Endothelial cell of umbilical vein (primary cell): ENCODE measurements around a stretch of chr2.

GRCh38 chr2:111145606-111145909 lies 24.8 kb downstream of the BCL2L11 start:
- PRO-cap: no peak
CAGE:
- cytosol, long polyA minus RNA: no peak
- cytosol, long polyA plus RNA: no peak
- long polyA plus RNA: no peak
- nucleus, long polyA minus RNA: no peak
- nucleus, long polyA plus RNA: no peak

DNA sequence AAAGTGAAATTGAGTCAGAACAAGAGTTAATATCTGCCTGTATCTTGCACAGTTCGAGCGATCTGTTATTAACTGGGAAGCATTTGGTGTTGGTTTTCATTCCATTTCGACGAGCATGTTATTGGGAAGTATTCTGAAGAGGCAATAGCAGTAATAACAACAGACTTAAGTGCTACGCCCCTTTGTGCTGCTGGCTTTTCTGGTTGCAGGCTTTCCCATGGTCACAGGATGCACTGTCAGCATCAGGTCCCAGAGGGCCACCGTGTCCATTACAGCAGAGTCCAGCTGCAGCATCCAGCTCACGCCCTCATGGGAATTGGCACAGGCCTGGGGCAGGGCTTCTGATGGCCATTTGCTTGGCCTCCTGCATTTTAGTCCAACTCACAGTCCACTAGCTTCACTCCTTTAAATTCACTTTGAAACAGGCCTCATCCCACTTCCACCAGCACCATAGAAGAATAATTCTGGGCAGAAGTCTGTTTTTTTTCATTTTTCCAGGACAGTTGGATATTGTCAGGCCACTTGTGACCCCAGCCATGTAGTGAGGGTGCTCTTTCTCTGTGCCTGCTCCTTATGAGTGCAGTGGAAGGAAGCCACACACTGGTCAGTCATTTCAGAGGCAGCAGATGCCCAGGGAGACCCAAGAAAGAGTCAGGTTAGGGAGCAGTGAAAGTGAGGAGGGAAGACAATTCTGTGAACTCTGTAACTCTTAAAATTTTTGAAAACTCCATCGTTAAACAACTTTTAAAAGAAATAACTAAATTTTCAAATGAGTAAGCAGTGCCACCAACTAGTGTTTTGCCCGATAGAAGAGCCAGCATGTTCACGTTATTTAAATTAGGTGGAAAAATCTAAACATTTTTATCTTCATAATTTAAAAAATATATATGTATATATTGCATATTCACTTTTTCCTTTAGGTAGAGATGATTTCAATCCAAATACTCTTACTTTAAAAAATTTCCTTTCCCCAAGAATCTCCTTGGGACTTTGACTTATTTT lies 44.6 kb downstream of the BCL2L11 start:
- PRO-cap: no peak
CAGE:
- cytosol, long polyA minus RNA: start-site peak on the plus strand centred at position 470 of the sequence, 8 bp wide, 24 reads
- cytosol, long polyA plus RNA: no peak
- long polyA plus RNA: no peak
- nucleus, long polyA minus RNA: no peak
- nucleus, long polyA plus RNA: no peak

DNA sequence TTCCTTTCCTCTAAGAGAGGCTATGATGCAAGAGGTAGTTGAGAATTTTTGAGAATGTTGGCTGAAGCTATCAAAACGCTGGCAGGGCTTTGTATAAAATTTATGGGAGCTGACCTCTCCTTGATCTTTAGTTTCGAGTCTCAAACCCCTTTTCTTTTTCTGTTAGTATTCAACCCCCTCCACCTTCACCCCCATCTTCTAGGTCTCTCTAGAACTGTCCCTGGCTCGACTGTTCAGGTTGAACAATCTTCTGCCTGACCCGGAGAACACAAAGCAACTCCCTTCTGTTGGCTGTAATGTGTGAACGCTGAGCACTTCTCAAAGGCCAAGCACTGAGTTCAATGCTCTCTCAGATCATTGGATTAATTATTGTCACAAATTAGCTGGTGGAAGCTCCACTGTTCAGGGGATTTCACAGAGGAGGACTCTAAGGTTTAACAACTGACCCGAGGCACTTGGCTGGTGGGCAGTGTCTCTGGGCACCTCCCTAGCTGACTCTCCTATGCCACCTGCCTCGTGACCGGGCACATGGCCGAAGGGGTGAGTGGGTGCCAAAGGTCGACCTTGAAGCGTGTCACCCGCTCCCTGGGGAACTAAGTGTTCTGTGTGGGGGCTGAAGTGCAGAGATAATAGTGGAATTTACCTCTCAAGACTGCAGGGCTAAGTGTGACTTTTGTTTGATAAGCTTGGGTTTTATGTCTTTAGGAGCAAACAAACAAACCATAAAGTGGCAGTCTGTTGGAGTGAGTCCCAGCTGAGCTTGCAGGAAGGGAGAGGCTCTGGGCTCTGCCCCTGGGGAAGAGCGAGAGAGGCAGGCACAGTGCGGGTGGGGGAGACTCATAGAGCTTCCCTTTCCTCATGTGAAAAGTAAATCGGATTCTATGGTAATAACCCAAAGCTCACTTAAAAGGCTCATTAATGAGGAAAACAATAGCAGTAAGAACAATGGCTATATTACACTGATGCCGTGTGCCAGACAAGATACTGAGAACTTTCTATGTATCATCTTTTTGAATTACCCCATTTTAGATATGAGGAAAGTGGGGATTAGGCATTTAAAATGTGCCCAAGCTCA lies 64.8 kb downstream of the BCL2L11 start:
- PRO-cap: no peak
CAGE:
- cytosol, long polyA minus RNA: no peak
- cytosol, long polyA plus RNA: no peak
- long polyA plus RNA: no peak
- nucleus, long polyA minus RNA: no peak
- nucleus, long polyA plus RNA: no peak

GRCh38 chr2:111630754-111631036 lies 253.3 kb downstream of the ANAPC1 start:
- PRO-cap: no peak
CAGE:
- cytosol, long polyA minus RNA: no peak
- cytosol, long polyA plus RNA: no peak
- long polyA plus RNA: no peak
- nucleus, long polyA minus RNA: no peak
- nucleus, long polyA plus RNA: no peak

GRCh38 chr2:111880628-111881164 lies 3.3 kb downstream of the ANAPC1 start:
- PRO-cap: no peak
CAGE:
- cytosol, long polyA minus RNA: no peak
- cytosol, long polyA plus RNA: no peak
- long polyA plus RNA: no peak
- nucleus, long polyA minus RNA: no peak
- nucleus, long polyA plus RNA: no peak

GRCh38 chr2:112021845-112022542 lies 33.1 kb upstream of the TMEM87B start:
- PRO-cap: no peak
CAGE:
- cytosol, long polyA minus RNA: no peak
- cytosol, long polyA plus RNA: no peak
- long polyA plus RNA: no peak
- nucleus, long polyA minus RNA: no peak
- nucleus, long polyA plus RNA: no peak

- PRO-cap: no peak
CAGE:
- cytosol, long polyA minus RNA: no peak
- cytosol, long polyA plus RNA: no peak
- long polyA plus RNA: no peak
- nucleus, long polyA minus RNA: no peak
- nucleus, long polyA plus RNA: no peak
These were observed 3.1 kb downstream of the TMEM87B start for GRCh38 chr2:112058069-112058700.

- PRO-cap: no peak
CAGE:
- cytosol, long polyA minus RNA: no peak
- cytosol, long polyA plus RNA: no peak
- long polyA plus RNA: no peak
- nucleus, long polyA minus RNA: no peak
- nucleus, long polyA plus RNA: no peak
These were observed 30.8 kb downstream of the TMEM87B start for GRCh38 chr2:112085919-112086199.

DNA sequence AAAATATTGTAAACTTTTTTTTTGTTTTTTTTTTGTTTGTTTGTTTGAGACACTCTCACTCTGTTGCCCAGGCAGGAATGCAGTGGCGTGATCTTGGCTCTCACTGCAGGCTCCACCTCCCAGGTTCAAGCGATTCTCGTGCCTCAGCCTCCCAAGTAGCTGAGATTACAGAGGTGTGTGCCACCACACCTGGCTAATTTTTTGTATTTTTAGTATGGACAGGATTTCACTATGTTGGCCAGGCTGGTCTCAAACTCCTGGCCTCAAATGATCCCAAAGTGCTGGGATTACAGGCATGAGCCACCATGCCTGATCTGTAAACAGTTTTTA lies 40.1 kb downstream of the ZC3H6 start:
- PRO-cap: no peak
CAGE:
- cytosol, long polyA minus RNA: no peak
- cytosol, long polyA plus RNA: no peak
- long polyA plus RNA: no peak
- nucleus, long polyA minus RNA: no peak
- nucleus, long polyA plus RNA: no peak

- PRO-cap: no peak
CAGE:
- cytosol, long polyA minus RNA: no peak
- cytosol, long polyA plus RNA: no peak
- long polyA plus RNA: no peak
- nucleus, long polyA minus RNA: no peak
- nucleus, long polyA plus RNA: no peak
These were observed 6.4 kb downstream of the CHCHD5 start for GRCh38 chr2:112590577-112591372.

GRCh38 chr2:112624197-112624817 lies 21.4 kb upstream of the SLC20A1 start:
- PRO-cap: no peak
CAGE:
- cytosol, long polyA minus RNA: no peak
- cytosol, long polyA plus RNA: no peak
- long polyA plus RNA: no peak
- nucleus, long polyA minus RNA: no peak
- nucleus, long polyA plus RNA: no peak

DNA sequence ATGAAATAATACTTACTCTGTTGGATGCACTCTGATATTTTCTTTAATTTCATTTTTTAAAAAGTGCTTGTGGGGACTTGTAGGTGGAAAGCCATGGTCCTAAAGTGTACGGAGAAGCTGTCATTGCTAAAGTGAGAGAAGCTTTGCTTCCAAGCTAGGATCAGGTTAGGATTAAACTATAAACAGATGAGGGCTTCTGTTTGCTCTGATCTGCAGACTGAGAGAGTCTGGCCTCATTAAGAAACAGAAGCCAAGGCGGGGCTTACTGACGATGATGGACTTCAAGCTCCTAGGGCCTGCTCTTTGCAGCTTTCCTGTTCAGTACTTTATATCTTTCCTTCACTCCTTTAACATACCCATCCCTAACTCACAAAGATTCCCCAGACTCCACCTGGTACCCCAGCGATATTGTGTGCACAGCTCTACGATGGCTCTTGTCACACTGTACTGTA lies 14.2 kb upstream of the SLC20A1 start:
- PRO-cap: no peak
CAGE:
- cytosol, long polyA minus RNA: no peak
- cytosol, long polyA plus RNA: no peak
- long polyA plus RNA: no peak
- nucleus, long polyA minus RNA: no peak
- nucleus, long polyA plus RNA: no peak

DNA sequence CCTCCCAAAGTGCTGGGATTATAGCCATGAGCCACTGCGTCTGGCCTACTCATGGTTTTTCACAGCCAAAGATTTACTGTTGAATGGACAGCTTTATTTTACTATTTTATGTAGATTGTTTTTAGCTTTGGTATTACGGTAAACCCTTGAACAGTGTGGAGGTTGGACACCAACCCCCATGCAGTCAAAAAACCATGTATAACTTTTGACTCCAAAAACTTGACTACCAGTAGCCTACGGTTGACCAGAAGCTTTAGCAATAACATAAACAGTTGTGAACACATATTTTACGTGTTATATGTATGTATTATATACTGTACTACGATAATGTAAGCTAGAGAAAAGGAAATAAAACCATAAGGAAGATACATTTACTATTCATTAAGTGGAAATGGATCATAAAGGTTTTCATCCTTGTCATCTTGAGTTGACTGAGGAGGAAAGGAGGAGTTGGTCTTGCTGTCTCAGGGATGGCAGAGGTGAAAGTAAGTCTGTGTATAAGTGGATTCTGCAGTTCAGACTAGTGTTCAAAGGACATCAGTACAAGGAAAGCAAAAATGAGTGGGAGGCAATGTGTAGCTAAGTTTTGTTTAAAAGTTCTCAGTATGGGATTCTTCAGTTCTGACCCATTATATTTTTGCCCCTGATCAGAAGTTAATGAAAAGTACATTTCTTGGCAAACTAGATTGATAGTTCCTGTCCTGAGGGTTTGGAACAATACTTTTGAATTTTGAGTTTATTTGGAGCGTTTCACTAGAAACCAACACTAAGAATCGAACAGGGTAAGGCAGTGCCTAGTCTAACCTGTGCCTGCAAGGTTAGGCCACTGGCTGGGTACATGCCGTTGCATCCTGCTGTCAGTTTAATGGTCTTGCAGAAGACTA lies 18.9 kb downstream of the SLC20A1 start:
- PRO-cap: no peak
CAGE:
- cytosol, long polyA minus RNA: no peak
- cytosol, long polyA plus RNA: no peak
- long polyA plus RNA: no peak
- nucleus, long polyA minus RNA: no peak
- nucleus, long polyA plus RNA: no peak

DNA sequence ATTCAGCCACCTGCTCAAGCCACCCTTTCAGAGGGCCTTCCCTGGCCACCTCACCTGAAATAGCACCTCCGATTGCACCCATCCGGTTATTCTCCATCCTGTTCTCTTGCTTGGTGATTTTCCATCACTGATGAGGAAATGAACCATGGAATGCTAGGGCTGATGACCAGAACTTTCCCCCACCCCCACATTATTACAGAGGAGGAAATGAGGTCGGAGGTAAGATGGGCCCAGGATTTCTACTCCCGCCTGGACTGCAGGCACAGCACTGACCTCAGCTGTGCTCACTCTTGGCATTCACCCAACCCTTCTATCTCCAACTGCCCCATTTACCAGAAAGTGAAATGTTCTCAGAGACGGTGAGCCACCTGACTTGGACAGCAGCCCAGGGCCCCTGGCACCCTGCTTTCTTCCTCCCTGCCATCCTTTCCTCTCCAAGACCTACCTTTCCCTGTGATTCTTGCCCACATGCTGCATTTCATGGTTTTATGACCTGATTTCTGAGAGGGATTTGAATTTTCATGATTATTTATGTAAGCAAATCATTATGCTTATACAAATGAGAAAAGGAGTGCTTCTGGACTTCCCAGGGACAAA lies 12.3 kb downstream of the IL1B start:
- PRO-cap: no peak
CAGE:
- cytosol, long polyA minus RNA: no peak
- cytosol, long polyA plus RNA: no peak
- long polyA plus RNA: no peak
- nucleus, long polyA minus RNA: no peak
- nucleus, long polyA plus RNA: no peak

GRCh38 chr2:112901682-112902299 lies 9.2 kb upstream of the IL37 start:
- PRO-cap: no peak
CAGE:
- cytosol, long polyA minus RNA: no peak
- cytosol, long polyA plus RNA: no peak
- long polyA plus RNA: no peak
- nucleus, long polyA minus RNA: no peak
- nucleus, long polyA plus RNA: no peak

GRCh38 chr2:112985055-112985625 lies 7.3 kb downstream of the IL36G start:
- PRO-cap: no peak
CAGE:
- cytosol, long polyA minus RNA: no peak
- cytosol, long polyA plus RNA: no peak
- long polyA plus RNA: no peak
- nucleus, long polyA minus RNA: no peak
- nucleus, long polyA plus RNA: no peak

DNA sequence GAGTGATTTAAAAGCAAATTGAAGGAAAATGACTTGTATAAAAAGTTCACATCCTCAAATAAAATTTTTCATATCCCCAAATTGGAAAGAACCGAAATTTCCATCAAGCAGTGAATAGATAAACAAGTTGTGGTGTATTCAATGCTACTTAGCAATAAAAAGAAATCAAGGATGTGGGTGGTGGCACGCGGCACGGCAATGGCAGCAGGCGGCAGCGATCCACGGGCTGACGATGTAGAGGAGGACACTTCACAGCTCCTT lies 10.0 kb upstream of the IL36A start:
- PRO-cap: no peak
CAGE:
- cytosol, long polyA minus RNA: no peak
- cytosol, long polyA plus RNA: no peak
- long polyA plus RNA: no peak
- nucleus, long polyA minus RNA: no peak
- nucleus, long polyA plus RNA: no peak

DNA sequence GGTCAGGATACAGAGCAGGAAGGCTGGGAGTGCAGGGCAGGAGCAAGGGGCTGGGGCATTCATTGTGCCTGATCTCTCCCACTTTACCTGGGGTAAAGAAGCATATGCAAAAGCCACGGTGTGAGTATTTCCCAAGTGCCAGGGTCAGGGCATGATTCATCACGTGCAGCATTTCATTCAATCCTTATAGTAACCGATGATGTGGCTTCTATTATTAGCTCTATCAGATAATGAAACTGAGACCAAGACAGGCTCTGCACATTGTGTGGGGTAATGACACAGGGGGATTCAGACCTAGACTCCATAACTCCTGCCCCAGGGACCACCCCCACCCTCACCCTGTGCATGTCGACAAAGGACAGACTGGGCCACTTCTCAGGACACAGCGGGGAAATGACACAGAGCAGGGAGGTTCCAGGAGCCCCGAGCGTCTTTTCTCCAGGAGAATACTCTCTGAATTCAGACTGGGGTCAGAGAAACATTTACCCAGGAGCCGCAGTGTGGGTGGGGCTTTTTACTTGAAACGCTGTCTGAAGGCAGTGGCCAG lies 2.8 kb upstream of the IL1RN start:
- PRO-cap: no peak
CAGE:
- cytosol, long polyA minus RNA: no peak
- cytosol, long polyA plus RNA: no peak
- long polyA plus RNA: no peak
- nucleus, long polyA minus RNA: no peak
- nucleus, long polyA plus RNA: no peak

GRCh38 chr2:113127730-113128238 lies 386 bp downstream of the IL1RN start:
- PRO-cap: no peak
CAGE:
- cytosol, long polyA minus RNA: no peak
- cytosol, long polyA plus RNA: no peak
- long polyA plus RNA: no peak
- nucleus, long polyA minus RNA: no peak
- nucleus, long polyA plus RNA: no peak

- PRO-cap: no peak
CAGE:
- cytosol, long polyA minus RNA: no peak
- cytosol, long polyA plus RNA: no peak
- long polyA plus RNA: no peak
- nucleus, long polyA minus RNA: no peak
- nucleus, long polyA plus RNA: no peak
These were observed 1.1 kb downstream of the IL1RN start for GRCh38 chr2:113128239-113129113.